ENCODE measurements around a stretch of chr6.

DNA sequence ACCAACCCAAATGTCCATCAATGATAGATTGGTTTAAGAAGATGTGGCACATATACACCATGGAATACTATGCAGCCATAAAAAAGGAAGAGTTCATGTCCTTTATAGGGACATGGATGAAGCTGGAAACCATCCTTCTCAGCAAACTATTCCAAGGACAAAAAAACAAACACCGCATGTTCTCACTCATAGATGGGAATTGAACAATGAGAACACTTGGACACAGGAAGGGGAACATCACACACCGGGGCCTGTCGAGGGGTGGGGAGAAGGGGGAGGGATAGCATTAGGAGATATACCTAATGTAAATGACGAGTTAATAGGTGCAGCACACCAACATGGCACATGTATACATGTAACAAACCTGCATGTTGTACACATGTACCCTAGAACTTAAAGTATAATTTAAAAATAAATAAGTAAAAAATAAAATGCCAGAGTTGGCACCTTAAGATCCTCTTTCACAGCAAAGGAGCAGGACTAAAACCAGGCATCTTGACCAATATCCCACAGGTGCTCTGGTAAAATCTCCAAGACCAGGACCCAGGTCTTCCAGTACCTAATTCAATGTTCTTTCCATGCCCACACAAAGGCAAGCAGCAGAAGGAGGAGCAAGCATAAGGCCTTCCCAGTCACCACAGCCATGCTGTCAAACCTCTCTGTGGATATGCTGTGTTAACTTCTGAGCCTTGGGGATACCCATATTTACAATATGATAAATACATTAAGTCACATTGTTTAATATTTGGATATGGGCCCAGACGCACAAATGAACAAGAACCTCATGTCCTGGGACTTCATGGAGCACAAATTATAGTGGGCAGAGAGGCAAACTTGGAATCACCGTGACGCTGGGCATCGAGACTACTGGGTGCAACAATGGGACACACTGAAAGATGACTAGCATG, 16.4 kb downstream of the SOD2 start:
- RRBS = no CpG with 5 or more reads among the region's 8 CpGs
CAGE:
- cytosol, long polyA plus RNA = no peak
- long polyA plus RNA = no peak
- nucleus, long polyA plus RNA = no peak

DNA sequence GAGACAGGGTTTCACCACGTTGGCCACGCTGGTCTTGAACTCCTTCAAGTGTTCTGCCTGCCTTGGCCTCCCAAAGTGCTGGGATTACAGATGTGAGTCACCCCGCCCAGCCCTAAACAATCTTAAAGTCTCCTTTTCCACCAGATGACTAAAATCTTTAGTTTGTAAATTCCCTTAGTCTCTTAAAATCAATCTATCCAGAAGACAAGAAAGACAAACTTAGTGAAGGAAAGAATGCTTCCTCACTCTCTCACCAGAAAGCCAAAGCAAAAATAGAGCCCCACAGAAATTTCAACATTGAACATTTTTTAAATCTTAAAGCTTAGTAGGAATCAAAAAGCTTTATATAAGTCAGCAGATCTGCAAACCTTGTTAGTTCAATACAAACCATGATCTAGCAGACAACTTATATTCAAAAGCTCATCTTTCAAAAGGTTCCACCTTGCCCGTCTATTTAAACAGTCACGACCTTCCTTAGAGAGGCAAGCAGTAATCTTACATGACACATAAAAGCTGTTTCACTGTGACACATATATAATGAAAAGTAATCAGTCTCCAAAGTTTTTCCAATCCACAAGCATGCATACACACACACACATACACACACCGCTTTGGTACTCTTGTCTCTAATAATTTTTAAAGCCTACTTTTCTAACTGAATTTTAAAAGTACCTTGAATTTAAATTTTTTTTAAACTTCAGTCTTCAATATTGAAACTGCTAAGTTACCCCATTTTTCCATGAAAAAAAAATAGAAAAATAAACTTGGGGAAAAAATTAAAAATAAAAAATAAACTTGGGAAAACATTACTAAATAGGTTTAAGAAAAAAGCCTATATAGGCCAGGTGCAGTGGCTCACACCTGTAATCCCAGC, 13.0 kb downstream of the SOD2 start:
- RRBS = no CpG with 5 or more reads among the region's 6 CpGs
CAGE:
- cytosol, long polyA plus RNA = no peak
- long polyA plus RNA = no peak
- nucleus, long polyA plus RNA = no peak

DNA sequence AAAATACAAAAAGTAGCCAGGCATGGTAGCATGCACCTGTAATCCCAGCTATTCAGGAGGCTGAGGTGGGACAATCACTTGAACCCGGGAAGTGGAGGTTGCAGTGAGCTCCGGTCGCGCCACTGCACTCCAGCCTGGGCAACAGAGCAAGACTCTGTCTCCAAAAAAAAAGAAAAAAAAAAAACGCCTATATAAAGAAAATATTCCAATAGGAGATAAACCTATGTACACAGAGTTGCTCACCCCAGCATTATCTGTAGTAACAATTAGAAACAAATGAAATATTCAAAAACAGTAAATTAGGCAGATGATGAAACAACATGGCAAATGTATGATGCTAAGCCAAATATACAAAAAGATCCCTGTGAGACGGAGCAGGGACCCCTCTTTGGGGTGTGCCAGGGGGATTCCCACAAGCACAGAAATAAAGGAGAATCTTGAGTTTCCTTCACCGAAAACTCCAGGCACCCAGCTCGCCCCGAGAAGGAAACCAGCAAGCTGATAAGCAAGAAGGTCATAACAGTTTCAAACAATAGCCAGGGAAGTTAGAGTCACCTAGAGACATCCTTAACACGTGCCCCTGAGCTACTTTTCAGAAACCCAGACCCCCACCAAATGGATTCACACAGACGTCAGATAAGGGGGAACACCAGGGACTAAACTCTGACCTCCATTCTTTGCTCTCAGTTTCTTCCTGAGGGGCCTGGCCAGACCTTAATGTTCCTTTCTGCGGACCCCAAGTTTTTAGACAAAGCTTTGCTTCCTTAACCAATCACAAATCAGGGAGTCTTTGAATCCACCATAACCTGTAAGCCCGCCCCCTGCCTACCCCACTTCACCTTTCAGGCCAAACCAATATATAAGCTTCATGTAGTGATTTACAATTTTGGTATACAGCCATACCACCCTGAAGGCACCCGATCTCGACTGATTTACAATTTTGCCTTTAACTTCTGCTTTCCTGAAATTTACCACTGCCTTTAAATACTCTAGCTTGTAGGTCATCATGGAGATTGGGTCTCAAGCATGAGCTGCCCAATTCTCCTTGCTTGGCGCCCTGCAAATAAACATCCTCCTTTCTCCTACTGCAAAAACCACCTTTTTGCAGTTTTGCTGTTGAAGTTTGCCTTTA, 11.9 kb downstream of the SOD2 start:
- RRBS = no CpG with 5 or more reads among the region's 16 CpGs
CAGE:
- cytosol, long polyA plus RNA = no peak
- long polyA plus RNA = no peak
- nucleus, long polyA plus RNA = no peak

DNA sequence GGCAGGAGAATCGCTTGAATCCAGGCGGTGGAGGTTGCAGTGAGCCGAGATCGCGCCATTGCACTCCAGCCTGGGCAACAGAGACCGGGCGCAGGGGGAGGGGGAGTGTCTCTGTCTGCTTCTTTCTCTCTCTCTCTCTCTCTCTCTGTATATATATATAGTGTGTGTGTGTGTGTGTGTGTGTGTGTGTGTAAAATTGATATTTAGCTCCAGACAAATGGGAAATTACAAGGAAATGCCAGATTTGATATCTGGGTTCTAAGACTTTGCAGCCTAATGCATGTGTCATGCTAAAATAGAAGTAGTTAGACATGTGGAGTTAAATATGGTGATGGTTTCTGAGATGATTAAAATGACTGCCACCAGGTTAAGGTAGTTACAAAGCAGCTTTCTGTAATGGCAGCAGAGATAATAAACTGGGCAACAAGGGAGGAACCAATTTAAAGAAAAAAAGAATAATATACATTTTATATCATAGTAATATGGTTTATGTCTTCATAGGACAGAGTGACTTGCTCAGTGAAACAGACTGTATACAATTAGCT, 5.5 kb downstream of the WTAP start:
- RRBS = no CpG with 5 or more reads among the region's 7 CpGs
CAGE:
- cytosol, long polyA plus RNA = no peak
- long polyA plus RNA = no peak
- nucleus, long polyA plus RNA = no peak

DNA sequence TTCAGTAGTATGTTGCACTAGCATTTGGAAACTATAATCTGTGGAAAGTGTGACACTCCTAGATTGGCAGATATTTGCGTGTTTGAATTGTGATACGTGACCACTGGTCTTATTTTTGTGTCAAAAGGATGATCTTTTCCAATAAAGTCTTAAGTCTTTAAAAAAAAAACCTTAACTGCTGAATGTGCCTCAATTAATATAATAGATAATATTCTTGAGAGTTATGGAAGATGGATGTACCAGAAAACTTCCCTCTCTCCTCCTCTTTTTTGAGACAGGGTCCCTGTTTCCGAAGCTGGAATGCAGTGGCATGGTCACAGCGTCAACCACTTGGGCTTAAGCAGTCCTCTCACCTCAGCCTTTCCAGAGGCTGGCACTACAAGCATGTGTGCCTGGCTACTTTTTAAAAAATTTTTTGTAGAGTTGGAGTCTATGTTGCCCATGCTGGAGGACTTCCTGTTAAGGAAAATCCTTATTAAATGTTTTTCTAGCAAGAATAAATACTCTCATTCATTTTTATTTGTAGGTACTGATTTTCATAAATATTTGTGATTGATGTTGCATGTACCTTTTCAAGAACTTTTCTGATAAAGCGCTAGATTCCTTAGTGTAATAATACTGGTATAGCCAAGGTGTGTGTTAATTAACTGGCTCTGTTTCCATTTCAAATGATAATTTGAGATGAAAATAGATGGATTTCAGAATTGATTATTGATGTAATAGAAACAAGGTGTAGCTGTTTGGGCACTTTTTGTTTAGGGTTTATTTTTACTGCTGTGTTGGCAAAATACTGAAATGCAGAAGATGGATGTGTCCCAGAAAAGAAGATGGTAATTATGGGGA, 9.1 kb upstream of the ACAT2 start:
- RRBS = no CpG with 5 or more reads among the region's 5 CpGs
CAGE:
- cytosol, long polyA plus RNA = no peak
- long polyA plus RNA = no peak
- nucleus, long polyA plus RNA = no peak

GRCh38 chr6:159779792-159780833, 9.3 kb downstream of the TCP1 start:
- RRBS = no CpG with 5 or more reads among the region's 10 CpGs
CAGE:
- cytosol, long polyA plus RNA = no peak
- long polyA plus RNA = no peak
- nucleus, long polyA plus RNA = no peak

DNA sequence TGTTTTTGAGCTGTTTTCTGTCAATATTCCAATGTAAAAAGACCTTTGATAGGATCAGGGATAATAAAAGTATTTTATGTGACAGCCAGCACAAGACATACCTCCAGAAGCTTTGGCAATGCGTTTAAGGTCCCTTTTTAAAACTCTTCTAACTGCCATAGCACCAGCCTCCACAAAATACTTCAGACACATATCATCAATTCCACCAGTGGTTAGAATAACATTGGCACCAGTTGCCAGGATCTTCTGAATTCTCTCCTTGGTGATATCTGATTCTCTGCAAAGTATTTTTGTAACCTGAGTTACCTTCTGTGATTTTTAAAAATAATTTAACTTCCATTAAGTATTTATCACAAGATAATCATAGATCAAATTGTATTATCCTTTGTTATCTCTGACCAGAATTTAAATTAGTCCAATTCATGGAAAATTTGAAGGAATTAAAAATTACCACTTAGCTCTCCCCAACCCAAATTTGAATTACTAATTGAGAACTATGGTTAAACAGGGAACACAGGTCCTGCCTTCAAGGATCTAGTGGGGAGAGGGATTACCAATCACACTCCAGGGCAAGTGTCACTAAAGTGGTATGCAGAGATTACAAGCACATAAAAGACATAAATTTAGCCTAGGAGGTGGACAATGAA, 8.4 kb downstream of the TCP1 start:
- RRBS = no CpG with 5 or more reads among the region's 1 CpG
CAGE:
- cytosol, long polyA plus RNA = no peak
- long polyA plus RNA = no peak
- nucleus, long polyA plus RNA = no peak

GRCh38 chr6:159790652-159791703, 711 bp downstream of the MRPL18 start:
- RRBS = 2% methylated on average over 4 of the region's 44 CpGs
CAGE:
- cytosol, long polyA plus RNA = no peak
- long polyA plus RNA = no peak
- nucleus, long polyA plus RNA = no peak

DNA sequence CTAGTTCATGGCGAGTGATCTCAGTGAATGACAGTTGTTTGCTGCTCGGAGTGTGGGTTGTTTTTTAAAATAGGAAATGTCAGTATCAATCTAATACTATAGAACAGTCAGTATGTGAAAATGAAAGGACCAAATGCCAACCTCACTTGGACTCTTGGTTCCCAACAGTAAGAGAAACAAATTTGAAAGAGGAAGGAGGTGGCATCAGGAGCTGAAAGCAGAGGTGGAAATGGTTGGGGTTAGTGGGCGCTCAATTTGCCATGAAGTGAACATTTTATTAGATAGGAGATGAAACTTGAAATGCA, 1.6 kb upstream of the PNLDC1 start:
- RRBS = no CpG with 5 or more reads among the region's 3 CpGs
CAGE:
- cytosol, long polyA plus RNA = no peak
- long polyA plus RNA = no peak
- nucleus, long polyA plus RNA = no peak

DNA sequence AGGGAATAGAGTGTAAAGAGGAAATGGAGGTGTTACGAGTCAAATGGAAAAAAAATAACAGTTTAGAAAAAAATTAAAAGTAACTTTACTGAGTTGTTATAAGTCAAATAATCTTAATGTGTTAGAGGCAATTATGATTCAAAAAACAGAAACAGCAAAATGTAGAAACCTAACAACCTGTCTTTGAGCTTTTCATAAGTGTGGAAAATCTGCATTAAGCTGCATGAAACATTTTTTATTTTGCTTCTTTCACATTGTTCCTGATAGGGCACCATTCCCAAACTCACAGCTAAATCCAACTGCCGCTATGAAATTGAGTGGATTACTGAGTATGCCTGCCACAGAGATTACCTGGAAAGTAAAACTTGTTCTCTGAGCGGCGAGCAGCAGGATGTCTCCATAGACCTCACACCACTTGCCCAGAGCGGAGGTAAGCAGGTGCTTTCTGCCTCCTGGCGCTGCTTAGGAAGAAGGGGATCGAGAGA, 63.4 kb downstream of the IGF2R start:
- RRBS = no CpG with 5 or more reads among the region's 7 CpGs
CAGE:
- cytosol, long polyA plus RNA = no peak
- long polyA plus RNA = no peak
- nucleus, long polyA plus RNA = no peak

GRCh38 chr6:160035497-160036232, 66.8 kb downstream of the IGF2R start:
- RRBS = no CpG with 5 or more reads among the region's 10 CpGs
CAGE:
- cytosol, long polyA plus RNA = no peak
- long polyA plus RNA = no peak
- nucleus, long polyA plus RNA = no peak

DNA sequence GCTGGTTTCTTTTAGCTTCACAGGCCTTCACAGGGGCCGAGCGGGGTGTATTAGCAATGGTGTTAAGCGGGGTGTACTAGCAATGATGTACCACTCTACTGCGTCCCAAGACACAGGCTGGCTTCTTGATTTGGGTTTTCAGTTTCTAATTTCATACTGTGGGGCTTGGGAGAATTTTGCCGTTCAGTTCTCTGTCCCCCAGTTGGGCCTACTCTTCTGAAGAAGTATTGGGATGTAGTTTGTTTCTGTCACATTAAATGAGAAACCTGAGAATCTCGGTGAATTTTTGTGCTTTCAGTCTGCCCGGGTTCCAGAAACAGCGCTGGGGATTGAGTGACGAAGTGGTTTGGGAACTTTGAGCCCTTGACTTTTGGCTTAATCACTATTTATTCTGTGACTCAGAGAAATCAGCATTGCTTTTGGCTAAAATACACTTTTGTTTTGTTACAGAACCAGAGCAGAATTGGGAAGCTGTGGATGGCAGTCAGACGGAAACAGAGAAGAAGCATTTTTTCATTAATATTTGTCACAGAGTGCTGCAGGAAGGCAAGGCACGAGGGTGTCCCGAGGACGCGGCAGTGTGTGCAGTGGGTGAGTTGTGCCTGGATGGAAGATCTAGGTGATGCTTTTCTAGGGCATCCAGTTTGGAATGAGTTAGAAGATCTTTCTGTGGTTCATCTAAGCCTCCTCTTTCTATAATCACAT, 74.0 kb downstream of the IGF2R start:
- RRBS = no CpG with 5 or more reads among the region's 14 CpGs
CAGE:
- cytosol, long polyA plus RNA = no peak
- long polyA plus RNA = no peak
- nucleus, long polyA plus RNA = no peak

DNA sequence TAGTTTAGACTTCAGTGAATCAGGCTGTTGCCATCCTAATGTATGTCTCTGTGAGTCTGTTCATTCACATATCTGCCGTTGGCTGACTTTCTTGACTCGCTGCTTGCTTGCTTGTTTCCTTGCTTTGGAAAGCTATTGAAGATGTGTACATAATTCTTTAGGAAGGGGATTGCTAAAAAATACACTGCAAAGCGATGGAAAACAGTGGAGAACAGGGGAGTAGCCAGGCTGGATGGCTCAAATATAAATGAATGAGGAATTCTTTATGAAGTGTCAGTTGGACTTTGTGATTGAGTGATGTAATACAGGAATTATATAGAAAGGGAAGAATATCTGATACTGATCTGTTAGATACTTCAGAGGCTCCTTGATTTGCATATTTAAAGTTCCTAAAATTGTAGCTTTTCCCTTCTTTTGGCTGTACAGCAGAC, 25.9 kb upstream of the SLC22A1 start:
- RRBS = no CpG with 5 or more reads among the region's 3 CpGs
CAGE:
- cytosol, long polyA plus RNA = no peak
- long polyA plus RNA = no peak
- nucleus, long polyA plus RNA = no peak

- RRBS = no CpG with 5 or more reads among the region's 8 CpGs
CAGE:
- cytosol, long polyA plus RNA = no peak
- long polyA plus RNA = no peak
- nucleus, long polyA plus RNA = no peak
These were observed 11.4 kb upstream of the SLC22A1 start for GRCh38 chr6:160110045-160110874.

GRCh38 chr6:160123117-160123887, 1.7 kb downstream of the SLC22A1 start:
- RRBS = no CpG with 5 or more reads among the region's 13 CpGs
CAGE:
- cytosol, long polyA plus RNA = no peak
- long polyA plus RNA = no peak
- nucleus, long polyA plus RNA = no peak

DNA sequence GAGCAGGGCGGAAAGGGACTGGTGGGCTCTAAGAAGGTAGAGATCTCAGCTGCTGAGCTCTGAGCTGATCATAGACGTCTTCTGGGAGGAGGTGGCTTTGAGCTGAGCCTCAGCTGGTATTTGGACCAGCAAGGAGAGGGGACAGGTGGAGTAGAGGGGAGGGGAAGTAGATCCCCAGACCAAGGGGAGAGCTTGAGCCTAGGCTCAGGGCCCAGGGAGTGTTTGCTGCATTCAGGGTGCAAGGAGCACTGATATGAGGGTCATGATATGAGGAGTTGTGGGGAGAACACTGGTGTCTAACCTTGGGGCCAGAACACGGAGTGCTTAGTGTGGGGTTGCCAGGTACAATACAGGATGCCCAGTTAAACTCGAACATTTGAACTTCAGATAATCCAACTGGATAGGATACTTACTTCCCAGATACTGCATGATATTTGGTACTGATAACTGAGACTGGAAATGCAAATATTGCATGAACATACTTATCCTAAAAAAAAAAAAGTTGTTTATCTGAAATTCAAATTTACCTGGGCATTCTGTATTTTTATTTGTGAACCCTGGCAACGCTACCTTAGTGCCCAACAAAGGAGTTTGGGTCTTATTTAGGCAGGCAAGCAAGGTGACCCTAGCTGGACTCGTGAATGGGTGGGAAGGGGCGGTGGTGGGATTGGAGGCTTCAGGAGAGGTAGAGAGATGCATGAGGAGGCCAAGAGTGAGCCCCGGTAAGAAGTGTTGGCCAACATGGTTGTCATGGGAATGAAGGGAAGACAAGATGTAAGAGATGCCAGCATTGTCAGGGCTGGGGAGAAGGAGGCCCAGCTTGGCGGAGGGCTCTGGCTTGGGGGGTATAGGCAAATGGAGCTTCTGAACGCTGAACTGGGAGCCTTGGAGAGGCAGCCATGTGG, 2.5 kb downstream of the SLC22A1 start:
- RRBS = no CpG with 5 or more reads among the region's 10 CpGs
CAGE:
- cytosol, long polyA plus RNA = no peak
- long polyA plus RNA = no peak
- nucleus, long polyA plus RNA = no peak

- RRBS = no CpG with 5 or more reads among the region's 10 CpGs
CAGE:
- cytosol, long polyA plus RNA = no peak
- long polyA plus RNA = no peak
- nucleus, long polyA plus RNA = no peak
These were observed 6.3 kb downstream of the SLC22A1 start for GRCh38 chr6:160127844-160128366.

GRCh38 chr6:160135206-160135688, 13.6 kb downstream of the SLC22A1 start:
- RRBS = no CpG with 5 or more reads among the region's 4 CpGs
CAGE:
- cytosol, long polyA plus RNA = no peak
- long polyA plus RNA = no peak
- nucleus, long polyA plus RNA = no peak

GRCh38 chr6:160350169-160350725, 2.1 kb downstream of the SLC22A3 start:
- RRBS = no CpG with 5 or more reads among the region's 6 CpGs
CAGE:
- cytosol, long polyA plus RNA = no peak
- long polyA plus RNA = no peak
- nucleus, long polyA plus RNA = no peak

- RRBS = no CpG with 5 or more reads among the region's 6 CpGs
CAGE:
- cytosol, long polyA plus RNA = no peak
- long polyA plus RNA = no peak
- nucleus, long polyA plus RNA = no peak
These were observed 82.9 kb downstream of the SLC22A3 start for GRCh38 chr6:160431135-160431429.

Data from IMR-90 (cell line).